Jejunum (tissue), 1 donor: ENCODE measurements around the gene PROM1.

GRCh38 chr4:15774023-15774632 lies 4.0 kb upstream of the CD38 start:
- PRO-cap, result no peak

- PRO-cap, result unidirectional peak, minus-strand start at chr4:15779095
Measured at GRCh38 chr4:15778717-15779362, 712 bp downstream of the CD38 start.

DNA sequence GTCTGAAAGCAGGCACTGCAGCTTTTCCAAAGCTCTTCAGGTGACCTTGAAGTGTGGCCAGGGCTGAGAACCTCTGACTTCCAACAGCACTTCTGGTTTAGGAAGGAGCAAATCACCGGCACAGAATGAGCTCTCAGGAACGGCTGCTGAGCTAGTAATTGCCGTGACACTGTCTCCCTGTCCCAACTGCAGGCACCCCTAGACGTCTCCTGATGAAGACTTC lies 31.3 kb downstream of the CD38 start:
- PRO-cap, result no peak

- PRO-cap, result no peak
Measured at GRCh38 chr4:16067426-16067954, 16.3 kb downstream of the PROM1 start.

DNA sequence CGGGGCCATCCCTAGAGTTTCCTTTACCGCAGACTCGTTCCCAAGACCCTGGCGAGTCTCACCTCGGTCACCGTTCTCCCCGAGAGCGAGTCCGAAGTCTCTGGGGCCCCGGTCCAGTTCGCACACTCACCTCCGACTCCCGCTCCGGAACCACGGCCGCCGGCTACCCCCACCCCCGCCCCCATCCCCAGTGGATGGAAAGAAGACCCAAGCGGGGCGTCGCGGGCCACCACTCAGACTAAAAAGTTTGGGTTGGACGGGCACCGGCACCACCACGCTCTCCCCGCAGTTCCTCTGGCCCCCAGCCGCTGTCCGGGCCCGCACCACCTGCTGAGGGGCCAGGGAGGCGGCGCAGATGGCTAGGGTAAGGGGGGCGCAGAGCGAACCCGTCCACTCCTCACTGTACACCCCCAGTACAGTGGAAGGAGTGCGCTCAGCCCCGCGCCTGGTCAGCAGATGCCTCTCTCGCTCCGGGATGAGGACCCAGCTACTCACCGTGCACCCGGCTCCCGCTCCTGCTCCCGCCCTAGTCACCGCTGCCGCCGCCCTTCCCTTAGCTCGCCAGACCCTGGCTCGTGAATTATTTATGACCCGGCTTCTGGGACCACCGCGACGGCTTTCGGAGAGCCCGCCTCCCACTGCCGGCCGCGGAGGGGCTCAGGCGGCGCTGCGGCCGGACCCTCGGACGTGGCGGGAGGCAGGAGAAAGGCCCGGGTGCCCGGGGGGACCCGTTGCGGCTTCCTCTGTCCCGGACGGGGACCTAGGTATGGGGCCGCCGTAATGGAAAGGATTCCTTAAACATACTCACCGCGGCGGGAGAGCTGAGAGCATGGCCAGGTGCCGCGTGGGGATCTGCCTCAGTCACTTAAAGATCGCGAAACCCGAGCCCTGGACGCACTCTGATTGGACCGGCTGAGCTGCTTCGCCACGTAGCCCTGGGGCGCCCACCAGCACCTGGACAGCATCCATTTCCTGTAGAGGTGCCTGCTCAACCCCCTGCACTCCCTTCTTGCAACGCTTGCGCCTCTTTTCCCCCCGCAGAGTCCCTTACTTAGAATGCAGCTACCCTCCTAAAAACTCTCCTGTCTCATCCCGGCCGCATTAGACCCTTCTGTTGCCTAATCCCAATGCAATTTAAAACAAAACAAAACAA lies at the start of gene PROM1:
TSS of gene PROM1 (minus strand) at position 854 of the 1,153 bp plus-strand sequence.
- PRO-cap, result unidirectional peak, minus-strand start at position 458 of the sequence; unidirectional peak, minus-strand start at position 854 of the sequence

DNA sequence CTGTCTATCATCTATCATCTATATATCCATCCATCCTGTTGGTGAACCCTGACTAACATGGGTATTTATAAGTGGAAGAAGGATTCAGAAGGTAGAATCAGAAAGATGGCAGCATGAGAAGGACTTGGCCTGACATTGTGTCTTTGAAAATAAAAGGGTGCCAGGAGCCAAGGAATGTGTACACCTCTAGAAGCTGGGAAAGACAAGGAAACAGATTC lies 300.2 kb upstream of the TAPT1 start:
- PRO-cap, result no peak

DNA sequence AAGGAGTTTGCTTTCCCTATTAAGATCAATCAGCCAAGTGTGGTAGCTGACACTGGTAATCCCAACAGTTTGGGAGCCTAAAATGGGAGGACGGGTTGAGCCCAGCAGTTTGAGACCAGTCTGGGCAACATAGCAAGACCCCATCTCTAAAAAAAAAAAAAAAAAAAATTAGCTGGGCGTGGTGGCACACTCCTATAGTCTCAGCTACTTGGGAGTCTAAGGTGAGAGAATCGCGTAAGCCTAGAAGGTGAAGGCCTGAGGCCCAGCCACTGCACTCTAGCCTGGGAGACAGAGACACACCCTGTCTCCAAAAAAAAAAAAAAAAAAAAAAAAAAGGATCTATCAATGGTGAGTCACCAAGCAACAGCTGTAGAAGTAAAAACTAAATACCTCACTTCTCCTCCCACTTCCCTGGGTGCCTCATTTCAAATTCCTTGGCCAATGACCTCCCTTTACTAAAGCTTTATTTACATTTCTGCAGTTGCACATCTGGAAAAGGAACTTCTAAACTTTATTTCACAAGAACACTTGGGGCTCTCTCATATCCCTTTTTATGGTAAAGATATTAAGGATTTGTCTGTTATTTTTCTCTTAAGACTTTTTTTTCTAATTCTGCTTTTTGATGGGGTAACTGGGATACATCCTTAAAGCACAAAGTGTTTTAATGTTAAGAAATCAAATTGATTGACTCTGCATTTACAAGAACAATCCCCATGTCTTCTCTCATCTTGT lies 54.3 kb downstream of the LDB2 start:
- PRO-cap, result no peak

- PRO-cap, result no peak
Measured at GRCh38 chr4:16899031-16899402, 572 bp upstream of the LDB2 start.

DNA sequence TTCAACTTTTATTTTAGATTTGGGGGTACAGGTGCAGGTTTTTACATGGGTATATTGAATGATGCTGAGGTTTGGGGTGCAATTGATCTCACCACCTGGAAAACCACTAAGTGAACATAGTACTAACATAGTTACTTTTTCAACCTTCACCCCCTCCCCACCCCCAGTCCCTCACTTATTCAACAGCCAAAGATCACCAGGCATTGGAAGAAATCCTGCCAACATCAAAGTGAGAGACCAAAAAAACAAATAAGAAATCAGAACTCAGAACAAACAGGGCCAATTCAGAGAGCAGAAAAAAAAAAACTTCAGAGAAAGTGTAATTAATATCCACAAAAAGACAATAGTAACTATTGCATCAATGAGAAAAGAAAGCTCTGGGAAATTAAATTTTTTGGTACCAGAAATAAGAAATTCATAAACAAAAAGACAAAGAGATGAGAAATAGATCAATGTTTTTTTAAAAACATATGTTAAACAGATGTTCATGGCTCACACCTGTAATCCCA lies 20.5 kb upstream of the LAP3 start:
- PRO-cap, result no peak

GRCh38 chr4:17580942-17581828 lies 4.2 kb downstream of the LAP3 start:
- PRO-cap, result no peak

- PRO-cap, result no peak
Measured at GRCh38 chr4:17635003-17635509, 20.6 kb downstream of the MED28 start.

GRCh38 chr4:18688413-18688742 lies 666.8 kb upstream of the LCORL start:
- PRO-cap, result no peak

- PRO-cap, result no peak
Measured at GRCh38 chr4:19455163-19455713, 796.5 kb upstream of the SLIT2 start.

DNA sequence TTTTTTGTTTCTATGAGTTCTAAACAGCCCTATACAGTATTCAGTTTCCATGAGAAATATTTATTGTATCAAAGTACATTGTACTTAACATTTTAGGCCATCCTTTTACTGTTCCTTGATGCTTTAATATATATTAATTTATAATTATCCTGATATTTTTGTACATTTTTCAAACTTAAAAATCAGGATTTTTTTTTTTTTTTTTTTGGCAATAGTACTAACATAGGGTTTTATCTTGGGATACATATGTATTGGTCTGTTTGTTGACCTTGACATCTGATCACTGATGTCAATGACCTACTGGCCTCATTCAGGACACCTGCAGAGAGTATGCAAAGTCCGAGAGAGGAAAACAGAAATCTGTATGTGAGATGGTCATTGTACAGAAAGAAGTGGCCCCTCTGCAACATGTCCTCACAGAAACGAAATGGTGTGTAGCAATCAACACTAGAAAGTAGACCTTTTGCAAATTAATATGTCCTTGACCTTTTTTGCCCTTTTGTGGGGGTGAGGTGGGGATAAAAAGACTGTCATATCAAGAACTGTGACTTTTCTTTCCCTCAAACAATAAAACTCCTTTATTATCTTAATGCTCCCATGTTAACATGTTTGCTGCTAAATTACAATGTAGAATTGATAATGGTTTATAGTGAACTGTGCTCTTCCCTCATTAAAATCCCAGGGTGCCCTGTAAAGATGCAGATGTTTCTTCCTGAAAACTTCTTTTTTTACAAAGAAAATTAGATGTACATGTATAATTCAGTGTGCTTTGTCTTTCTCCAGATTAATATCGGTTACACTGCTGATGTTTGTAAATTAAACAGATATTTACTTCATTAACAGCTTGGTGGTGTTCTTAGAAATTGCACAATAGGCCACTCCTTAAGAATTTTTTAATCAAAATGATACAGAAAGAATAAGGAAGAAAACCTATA lies 80.3 kb upstream of the PACRGL start:
- PRO-cap, result no peak

- PRO-cap, result no peak
Measured at GRCh38 chr4:20739322-20740250, 39.3 kb downstream of the PACRGL start.

DNA sequence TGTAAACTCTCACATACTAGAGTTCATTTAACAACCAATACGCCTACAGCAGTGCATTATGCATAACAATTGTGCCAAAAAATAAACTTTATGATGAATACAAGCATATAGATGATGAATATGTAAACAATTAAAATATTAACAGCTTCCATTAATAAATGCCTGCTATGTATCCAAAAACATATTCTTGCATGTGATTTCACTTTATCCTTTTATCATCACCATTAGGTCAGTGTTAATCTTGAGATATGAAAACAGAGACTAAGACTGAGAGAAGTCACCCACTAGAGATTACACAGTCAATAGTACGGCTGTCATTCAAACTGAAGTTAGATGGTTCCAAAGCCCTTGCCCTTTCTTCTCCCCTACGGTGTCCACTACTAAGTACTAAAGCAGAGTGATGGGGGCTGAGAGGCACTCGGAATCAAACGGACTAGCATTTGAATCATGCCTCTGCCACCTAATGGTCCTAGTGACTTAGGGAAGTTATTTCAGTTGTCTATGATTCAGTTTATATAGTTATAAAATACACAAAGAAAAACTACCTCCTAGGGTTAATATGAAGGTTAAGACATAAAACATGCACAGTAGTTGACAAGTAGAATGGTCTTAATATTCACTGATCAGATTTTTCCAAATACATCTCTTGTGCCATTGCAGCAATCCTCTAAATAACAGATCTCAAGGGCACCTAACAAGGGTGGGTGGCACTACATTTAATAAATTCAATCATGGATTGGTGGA lies 120.4 kb downstream of the ADGRA3 start:
- PRO-cap, result no peak

GRCh38 chr4:22399441-22400089 lies 116.3 kb downstream of the ADGRA3 start:
- PRO-cap, result no peak

GRCh38 chr4:22485347-22486177 lies 30.3 kb downstream of the ADGRA3 start:
- PRO-cap, result no peak

DNA sequence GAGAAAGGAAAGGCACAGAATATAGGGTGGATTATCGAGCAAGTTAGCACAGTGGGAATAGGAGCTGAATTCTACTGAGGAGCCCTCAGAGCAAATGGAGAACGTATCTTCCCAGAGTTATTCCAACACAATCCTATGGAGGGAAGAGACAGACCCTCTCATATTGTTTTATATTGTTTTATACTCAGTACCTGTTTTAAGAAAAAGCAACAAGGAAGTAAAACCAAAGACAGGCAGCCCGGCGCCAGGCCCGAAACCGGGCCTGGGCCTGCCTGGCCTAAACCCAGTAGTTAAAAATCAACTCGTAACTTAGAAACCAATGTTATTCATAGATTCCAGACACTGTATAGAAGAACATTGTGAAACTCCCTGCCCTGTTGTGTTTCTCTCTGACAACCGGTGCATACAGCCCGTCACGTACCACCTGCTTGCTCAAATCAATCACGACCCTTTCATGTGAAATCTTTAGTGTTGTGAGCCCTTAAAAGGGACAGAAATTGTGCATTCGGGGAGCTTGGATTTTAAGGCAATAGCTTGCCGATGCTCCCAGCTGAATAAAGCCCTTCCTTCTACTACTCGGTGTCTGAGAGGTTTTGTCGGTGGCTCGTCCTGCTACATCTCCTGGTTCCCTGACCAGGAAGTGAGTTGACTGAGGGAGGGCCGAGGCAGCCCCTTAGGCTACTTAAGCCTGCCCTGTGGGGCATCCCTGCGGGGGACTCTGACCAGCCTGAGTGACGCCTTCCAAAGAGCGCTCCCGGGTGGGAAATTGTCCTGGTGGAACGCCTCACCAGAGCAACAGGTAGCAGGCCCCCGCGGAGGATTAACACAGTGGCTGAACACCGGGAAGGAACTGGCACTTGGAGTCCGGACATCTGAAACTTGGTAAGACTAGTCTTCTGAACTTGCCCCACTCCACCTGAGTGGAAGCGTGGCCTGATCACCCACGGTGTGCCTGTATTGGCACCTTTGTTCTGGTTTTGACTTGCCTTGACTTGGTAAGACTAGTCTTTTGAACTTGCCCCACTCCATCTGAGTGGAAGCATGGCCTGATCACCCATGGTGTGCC lies 83.6 kb upstream of the ADGRA3 start:
- PRO-cap, result no peak

GRCh38 chr4:22634497-22634989 lies 118.7 kb upstream of the ADGRA3 start:
- PRO-cap, result no peak